Penis (tissue), 1 donor: ENCODE measurements around the genes CCDC85A and C2orf74.

DNA sequence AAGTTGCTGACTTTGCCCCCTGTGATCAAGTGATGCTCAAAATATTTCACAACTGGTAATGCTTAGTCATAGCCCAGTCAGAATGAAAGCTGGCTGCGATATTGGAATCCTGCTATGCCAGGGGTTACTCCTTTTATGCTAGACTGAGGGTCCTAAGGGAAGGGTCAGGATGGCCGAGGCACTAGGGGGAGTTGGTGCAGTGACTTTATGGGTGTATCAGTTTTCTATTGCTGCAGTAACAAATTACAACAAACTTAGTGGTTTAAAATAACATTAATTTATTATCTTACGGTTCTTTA is 19.4 kb upstream of the CFAP36 start:
- PRO-cap: no peak

DNA sequence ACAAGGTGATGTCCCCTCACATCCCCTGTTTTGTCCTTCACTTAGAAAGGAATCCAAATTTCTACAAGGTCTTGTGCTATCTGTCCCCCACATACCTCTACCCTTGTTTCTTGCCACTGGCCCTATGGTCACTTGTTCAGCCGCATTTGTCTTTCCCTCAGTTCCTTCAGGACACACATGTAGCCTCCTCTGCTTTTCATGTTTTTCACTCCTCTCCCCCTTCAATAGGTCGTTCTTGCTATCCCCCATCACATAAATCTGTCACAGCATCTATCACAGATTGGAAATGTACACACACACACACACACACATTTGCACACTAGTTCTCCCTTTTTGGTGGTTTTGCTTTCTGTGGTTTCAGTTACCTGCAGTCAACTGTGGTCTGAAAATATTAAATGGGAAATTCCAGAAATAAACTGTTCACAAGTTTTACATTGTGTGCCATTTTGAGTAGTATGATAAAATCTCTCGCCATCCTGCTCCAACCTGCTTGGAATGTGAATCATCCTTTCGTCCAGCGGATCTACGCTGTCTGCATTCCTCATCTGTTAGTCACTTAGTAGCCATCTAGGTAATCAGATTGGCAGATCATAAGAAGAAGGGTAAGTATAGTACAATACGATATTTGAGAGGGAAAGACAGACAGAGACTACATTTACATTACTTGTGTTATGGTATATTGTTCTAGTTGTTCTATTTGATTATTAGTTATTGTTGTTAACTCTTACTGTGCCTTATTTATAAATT is 85.9 kb upstream of the PNPT1 start:
- PRO-cap: no peak

- PRO-cap: no peak
Measured at GRCh38 chr2:55809703-55810263, 113.8 kb downstream of the EFEMP1 start.

GRCh38 chr2:55843023-55843823 is 80.4 kb downstream of the EFEMP1 start:
- PRO-cap: no peak

DNA sequence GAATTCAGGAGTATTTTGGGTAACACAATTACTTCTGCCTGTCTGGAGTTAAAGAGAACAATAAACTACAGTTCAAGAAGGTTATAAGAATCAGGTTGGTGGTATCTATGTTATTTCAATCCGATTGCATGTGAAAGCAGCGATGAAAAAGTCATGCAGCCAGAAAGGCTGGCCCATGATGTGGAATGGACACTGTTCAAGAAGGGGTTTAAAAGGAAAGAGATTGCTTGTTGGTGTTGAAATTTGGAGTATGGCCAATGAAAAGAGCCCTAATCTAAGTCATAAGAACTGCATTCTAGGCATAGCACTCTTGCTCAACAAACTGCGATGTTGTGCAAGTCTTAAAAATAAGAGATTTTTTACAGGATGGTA is 61.4 kb downstream of the EFEMP1 start:
- PRO-cap: no peak

- PRO-cap: no peak
Measured at GRCh38 chr2:56117699-56118298, 66.0 kb upstream of the CCDC85A start.

GRCh38 chr2:56183542-56184373 is at the start of gene CCDC85A:
TSS of gene CCDC85A (plus strand) at chr2:56183990.
- PRO-cap: no peak

- PRO-cap: no peak
Measured at GRCh38 chr2:58113592-58114085, 67.0 kb downstream of the VRK2 start.

DNA sequence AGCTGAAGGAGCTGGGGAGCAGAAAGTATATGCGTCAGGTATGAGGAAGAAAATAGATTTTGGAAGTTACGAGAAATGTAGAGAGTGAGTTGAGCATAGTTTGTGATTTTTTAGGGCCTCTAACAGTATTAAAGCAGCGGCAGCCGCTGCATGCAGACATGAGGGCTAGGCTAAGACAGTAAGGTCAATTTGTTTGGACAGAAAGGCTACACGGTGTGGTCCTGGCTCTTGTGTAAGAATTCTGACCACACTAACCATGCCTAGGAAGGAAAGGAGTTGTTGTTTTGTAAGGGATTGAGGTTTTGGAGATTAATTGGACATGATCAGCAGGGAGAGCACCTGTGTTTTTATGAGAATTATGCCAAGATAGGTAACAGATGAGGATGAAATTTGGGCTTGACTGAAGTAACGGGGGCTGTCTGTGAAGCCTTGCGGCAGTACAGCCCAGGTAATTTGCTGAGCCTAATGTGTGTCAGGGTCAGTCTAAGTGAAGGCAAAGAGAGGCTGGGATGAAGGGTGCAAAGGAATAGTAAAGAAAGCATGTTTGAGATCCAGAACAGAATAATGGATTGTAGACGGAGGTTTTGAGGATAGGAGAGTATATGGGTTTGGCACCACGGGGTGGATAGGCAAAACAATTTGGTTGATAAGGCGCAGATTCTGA is 68.9 kb downstream of the VRK2 start:
- PRO-cap: no peak

DNA sequence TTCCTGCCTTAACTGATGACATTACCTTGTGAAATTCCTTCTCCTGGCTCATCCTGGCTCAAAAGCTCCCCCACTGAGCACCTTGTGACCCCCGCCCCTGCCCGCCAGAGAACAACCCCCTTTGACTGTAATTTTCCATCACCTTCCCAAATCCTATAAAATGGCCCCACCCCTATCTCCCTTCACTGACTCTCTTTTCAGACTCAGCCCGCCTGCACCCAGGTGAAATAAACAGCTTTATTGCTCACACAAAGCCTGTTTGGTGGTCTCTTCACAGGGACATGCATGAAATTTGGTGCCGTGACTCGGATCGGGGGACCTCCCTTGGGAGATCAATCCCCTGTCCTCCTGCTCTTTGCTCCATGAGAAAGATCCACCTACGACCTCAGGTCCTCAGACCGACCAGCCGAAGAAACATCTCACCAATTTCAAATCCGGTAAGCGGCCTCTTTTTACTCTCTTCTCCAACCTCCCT is 135.9 kb downstream of the BCL11A start:
- PRO-cap: no peak

GRCh38 chr2:60545673-60546437 is 7.6 kb downstream of the BCL11A start:
- PRO-cap: no peak

DNA sequence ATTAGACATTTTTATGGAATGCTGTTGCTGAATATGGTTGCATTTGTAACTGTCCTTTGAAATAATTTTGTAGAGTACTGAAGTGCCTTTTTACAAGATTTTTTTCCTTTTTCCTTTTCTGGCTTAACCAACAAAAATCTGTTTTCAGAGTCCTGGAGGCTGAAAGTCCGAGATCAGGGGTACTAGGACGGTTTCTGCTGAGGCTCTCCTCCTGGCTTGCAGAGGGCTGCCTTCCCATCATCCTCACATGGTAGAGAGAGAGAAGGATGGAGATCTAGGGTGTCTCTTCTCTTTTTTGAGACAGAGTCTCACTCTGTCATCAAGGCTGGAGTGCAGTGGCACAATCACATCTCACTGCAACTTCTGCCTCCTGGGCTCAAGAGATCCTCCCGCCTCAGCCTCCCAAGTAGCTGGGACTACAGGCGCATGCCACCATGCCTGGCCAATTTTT is 50.4 kb downstream of the REL start:
- PRO-cap: no peak

DNA sequence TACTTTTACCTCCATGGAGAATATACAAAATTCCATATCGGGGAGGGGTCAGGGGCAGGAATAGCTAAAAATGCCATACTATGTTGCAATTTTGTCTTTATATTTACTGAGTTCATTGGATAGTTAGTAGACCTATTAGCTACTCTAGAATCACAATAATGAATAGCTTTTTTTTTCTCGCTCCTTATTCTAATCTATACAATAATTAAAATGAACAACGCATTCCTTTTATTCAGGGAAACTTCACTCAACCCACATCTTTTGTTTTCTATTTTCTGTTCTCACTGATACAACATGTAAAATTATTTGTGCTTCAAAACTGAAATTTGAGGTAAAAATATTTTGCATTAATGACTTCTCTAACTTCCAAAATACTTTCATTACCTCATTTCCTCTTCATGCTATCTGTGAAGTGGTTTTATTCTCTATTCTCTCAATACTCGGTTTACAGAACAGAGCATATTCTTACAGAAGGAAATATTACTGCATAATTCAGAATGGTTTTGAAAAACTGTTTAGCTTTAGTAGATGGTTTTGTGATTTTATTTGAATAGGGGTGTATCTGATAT is 51.2 kb upstream of the PEX13 start:
- PRO-cap: no peak

DNA sequence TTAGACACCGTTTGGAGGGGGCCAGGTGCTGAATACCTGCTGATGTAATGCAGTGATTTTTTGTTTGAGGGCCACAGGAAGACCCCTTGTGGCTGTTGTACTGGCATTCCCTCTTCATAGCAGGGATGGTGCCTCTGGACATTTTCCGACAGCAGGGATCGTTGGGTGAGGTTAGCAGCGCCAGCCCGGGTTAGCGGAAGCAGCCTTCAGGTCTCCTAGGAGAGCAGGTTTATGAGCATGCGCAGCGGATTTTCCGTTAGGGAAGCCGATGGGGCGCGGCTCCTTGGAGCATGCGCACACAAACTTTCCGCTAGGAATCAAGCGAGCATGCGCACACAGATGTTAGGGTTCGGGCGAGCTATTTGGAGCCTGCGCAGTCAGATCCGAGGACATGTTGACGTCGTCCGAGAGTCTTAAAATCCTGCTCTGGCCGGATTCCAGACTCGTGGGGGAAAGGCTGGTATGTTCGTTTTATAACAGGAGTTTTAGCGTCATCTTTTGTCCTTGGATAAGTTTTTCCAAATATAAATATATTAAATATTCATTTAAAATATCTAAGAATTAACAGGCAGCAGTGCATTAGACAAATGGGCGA is 17.2 kb upstream of the C2orf74 start:
- PRO-cap: bidirectional peak, plus-strand start at position 380 of the sequence, minus-strand start at position 192 of the sequence

DNA sequence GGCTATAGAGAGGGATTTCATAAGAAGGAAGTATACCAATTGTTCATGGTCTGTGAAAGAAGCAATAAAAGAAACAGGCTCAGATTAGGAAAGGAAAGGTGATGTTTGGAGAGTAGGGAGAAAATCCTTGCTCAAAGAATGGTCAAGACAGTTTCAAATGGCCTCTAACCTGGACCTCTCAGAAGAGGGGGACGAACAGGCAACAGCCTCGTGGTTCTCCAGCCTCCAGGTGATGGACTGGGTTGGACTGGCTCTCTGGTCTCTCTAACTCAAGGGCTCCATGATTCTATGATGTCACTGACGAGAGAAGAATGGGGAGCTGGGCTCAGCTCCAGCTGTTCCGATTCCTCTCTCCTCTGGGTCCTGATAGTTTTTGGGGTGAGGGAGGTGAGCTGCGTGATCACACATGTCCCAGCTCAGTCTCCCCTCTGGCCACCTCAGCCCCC is at the start of gene C2orf74:
Gene C2orf74 (plus strand): TSS at position 343 of the 446 bp plus-strand sequence.
- PRO-cap: no peak

GRCh38 chr2:61287259-61287803 is 125.3 kb downstream of the C2orf74 start:
- PRO-cap: no peak

DNA sequence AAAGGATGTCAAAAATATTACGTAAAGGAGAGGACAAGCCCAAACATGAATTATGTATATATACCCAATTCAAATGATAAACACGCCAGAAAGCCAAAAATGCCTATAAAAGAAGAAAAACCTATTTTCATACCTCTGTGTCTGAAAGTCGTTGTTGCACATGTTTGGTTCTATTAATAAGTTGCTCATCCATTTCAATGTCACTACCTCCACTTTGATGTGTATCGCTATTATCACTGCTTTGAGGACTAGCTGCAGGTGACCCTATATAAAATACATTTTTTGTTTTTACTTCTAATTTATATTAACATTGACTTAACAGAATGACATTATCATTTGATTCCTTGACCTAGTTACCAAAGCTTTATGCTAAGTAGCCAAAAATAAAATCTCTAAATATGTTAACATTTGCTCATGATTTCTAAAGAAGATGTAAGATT is 122.2 kb downstream of the USP34 start:
- PRO-cap: no peak

- PRO-cap: no peak
Measured at GRCh38 chr2:61526253-61526789, 11.8 kb downstream of the XPO1 start.

GRCh38 chr2:62138765-62139198 is 57.1 kb upstream of the B3GNT2 start:
- PRO-cap: no peak

DNA sequence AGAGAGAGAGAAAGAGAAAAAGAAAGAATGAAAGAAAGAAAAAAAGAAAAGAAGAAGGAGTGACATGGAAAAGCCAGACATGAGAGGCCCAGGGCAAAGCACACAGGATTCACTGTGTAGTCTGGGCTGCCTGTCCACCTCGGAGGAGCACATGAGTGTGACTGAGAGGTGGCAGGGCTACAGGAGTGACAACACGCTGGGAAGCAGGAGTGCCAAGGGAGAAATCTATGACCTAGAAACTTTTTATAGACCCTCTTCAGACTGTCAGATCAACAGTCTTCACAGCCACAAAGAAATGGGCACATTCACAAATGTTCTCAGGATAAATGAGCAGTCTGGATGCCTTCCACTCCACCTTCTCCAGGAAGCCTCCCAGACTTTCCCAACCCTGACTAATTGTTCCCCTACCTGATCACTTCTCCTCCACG is 6.1 kb upstream of the B3GNT2 start:
- PRO-cap: no peak